NT2/D1 (cell line): ENCODE results near the genes CCDC96 and SORCS2.

- RRBS, 2 experiments = 99% methylated on average over 6 of the region's 25 CpGs; no CpG with 5 or more reads in 1 of the 2 experiments
Observed at GRCh38 chr4:7030348-7031164, 12.2 kb downstream of the CCDC96 start.

GRCh38 chr4:7042208-7043148, at the start of gene CCDC96:
Gene CCDC96, minus strand, starts transcription at chr4:7043001.
- RRBS, 2 experiments = 1 to 6% methylated on average over 26 to 29 of the region's 90 CpGs

DNA sequence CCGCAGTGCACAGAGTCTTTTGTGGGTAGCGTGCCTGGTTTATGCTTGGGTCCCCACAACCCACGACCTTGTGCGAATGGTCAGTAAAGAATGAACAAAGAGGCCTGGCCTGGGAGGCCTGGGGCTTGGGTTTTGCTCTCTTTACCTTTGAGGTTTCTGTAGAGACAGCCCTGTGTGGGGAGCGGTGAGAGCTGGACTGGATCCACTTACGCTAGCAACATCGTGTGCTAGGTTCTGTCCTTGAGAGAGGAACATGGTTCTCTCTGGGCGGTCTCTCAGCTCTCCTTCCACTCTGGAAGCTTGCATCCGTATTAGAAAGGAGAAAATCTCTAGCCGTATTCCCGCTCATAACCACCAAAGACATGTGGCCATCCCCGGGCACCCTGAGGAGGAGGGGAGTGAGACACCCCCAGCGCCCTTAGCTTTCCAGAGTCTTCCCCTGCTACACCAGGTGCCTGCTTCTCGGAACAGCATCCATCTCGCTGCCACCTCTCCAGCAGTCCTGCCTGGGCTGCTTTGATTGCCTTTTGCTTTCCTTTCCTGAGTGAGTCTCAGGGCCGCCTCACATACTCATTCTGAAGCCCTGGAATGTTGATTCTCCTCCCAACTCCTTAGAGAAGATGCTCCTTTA, 1.3 kb downstream of the TADA2B start:
- RRBS, 2 experiments = no CpG with 5 or more reads among the region's 16 CpGs

- RRBS, 2 experiments = 1% methylated on average over 57 of the region's 76 CpGs
Observed at GRCh38 chr4:7192234-7192787, at the start of gene SORCS2. Gene SORCS2, plus strand, starts transcription at chr4:7192538.

DNA sequence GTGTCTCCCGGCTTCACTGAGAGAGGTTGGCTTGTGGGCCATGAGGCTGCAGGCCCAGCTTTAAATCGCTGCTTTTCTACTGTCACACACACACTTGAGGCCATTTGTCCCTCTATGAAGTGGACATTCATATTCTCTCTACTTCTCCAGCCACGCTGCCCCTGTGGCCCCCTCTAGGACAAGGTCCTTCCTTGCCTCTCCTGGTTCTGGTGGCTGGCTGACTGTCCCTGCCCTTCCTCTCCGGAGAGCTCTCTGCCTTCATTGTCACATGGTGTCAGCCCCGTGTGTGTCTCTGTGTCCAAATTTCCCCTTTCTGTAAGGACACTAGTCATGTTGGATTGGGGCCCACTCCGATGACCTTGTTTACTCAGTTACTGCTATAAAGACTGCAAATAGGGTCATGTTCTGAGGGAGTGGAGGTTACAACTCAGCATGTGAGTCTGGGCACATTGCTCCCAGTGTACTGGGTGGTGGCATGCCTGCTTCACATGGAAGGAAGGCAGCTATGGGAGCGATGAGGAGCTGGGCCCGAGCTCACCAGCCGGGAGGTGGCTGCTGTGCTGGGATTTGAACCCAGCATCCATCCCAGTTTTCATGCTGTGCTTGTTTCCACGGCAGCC, 129.5 kb upstream of the PSAPL1 start:
- RRBS, 2 experiments = no CpG with 5 or more reads among the region's 10 CpGs

DNA sequence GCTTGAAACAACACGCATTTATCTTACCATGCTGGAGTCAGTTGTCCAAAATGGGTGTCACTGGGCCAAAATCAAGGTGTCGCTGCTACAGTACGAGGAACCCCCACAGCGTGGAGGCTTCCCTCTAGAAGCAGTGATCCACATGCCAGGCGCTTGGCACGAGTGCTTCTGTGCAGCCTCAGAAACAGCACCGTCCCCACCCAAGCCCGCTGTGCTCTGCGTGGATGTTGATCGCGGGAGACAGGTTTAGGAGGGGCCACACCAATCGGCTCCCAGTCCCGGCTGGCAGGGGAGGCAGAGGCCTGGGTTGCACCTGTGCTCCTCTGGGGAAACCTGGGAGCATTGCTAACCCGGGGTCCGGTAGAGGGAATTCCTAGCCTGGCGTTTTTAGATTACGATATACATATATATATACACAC, 165.5 kb upstream of the PSAPL1 start:
- RRBS, 2 experiments = 91 to 94% methylated on average over 2 of the region's 17 CpGs

DNA sequence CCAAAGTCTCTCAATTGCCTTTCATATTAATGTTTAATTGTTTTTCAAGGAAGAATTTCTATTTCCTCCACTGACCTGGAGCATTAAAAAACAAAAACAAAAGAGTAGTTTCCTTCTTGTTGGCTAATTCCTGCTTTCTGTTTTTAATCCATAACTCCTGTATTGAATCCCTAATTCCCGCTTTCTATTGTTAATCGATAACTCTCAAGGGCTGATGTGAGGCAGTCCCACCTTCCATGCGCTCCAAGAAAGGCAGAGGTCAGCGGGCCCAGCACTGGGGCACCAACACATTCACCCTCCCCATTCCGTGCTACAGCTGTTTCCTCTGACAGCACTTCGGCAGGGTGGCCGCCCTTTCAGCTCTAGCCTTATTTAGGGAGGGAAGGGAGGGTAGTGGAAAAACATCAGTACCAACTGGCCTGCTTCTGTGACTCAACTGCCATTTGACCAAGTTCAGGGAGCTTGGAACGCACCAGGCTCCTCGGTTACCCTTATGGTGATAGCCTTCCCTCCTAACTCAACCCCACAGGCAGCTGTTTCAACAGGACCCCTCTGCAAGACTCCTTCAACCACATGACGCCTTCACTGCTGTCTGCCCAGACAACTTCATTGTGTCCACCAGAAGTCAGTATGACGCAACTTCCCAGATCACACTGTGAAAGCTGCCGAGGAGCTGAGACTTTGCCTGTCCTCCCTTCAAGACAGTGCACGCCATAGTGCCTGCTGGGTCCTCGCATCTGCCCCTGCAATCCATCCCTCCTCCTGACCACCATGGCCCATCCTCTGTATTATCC, 132.3 kb downstream of the AFAP1 start:
- RRBS, 2 experiments = no CpG with 5 or more reads among the region's 14 CpGs

DNA sequence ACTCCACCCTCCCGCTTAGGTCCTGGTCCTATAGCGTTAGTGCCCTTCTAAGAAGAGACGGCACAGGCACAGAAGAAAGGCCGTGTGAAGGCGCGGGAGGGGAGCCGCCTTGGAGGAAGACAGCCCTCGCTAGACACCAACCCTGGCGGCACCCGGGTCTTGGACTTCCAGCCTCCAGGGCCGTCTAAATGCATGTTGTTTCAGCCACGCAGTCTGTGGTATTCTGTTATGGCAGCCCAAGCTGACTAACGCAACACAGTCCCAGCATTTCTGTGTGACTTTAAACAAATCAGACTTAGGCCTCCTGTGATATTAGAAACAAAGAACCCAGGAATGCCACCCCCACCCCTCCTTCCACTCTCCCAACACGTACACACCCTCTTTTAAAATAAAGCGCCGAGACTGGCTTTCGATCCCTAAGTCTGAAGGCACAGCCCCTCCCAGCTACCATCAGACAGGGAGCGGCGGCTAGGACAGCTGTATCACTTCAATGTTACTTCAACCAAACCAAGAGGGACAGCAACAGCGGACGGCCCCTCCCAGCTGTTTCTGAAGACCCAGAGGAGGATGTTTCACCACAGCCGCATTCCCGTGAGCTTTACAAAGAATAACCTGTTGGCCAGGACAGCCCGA, 127.9 kb downstream of the AFAP1 start:
- RRBS, 2 experiments = no CpG with 5 or more reads among the region's 24 CpGs

DNA sequence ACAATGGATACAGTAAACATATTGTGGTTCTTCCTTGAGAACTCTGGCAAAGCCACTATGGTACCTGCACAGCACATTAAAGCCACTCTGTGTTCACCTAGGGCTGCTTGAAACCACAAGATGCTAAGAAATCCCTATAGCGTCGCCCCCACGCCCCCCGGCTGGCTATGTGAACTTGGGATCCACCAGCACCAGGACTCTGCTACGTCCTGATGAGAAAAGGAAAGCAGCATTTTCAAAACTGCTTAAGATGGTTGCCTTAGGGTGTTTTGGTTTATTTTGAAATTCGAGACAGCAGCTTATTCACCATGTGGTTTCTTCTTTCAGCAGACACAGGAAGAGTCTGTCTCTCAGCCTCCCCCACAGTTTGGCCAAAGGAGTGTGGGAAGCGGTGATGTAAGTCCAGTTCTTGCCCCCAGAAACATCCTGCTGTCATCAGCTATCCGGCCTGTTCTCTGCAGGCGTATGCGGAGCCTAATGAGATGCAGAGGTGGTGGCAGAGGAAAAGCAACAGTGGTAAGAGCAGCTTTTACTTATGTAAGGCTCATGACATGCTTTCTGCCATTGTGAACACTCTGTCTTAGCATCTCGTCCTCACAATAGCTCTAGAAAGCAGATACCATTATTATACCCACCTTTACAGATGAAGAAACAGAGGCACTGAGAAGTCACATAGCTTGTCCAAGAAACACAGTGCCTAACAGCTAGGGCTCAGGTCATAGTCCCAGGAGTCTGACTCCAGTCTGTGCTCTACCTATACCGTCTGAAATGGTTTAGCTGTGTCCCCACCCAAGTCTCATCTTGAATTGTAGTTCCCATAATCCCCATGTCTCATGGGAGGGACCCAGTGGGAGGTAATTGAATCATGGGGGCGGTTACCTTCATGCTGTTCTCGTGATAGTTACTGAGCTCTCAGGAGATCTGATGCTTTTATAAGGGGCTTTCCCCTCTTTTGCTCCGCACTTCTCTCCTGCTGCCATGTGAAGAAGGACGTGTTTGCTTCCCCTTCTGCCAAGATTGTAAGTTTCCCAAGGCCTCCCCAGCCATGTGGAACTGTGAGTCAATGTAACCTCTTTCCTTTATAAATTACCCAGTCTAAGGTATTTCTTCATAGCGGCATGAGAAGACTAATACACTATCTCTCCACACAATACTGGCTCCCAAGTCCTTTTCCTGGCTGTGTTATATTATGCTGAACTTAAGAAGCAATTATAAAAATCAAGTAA, 111.1 kb downstream of the AFAP1 start:
- RRBS, 2 experiments = no CpG with 5 or more reads among the region's 17 CpGs

GRCh38 chr4:7844628-7845103, 95.0 kb downstream of the AFAP1 start:
- RRBS, 2 experiments = no CpG with 5 or more reads among the region's 8 CpGs

GRCh38 chr4:7911097-7911792, 28.4 kb downstream of the AFAP1 start:
- RRBS, 2 experiments = 23 to 38% methylated on average over 2 of the region's 13 CpGs

DNA sequence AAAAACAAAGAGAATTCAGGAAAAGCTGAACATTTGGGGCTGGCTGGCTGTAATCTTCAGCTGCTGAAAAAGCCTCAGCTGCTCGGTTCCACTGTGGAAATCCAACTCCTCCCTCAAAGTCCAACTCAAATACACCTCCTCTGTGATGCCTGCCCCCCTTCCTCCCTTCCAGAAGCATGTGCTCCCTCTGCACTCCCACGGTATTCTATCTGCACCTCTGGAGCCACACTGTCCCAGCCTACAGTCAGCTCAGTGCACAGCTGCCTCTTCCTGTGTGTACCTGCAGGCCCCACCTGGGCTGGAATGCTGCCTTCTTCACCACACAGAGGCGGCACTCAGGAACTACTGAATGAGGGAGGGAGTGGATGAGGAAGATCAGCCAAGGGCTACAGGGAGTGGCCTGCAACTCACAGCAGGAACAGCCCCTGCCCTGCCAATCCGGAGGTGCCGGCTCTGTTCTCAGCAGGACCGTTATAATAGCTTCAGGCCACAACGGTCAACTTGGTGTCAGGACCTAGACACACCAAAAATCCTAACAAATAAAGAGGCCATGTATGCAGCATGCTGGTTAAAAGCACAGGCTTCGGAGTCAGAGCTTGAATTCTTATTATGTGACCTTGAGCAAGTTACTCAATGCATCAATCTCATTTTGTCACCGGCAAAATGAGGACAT, 10.1 kb downstream of the AFAP1 start:
- RRBS, 2 experiments = no CpG with 5 or more reads among the region's 9 CpGs

DNA sequence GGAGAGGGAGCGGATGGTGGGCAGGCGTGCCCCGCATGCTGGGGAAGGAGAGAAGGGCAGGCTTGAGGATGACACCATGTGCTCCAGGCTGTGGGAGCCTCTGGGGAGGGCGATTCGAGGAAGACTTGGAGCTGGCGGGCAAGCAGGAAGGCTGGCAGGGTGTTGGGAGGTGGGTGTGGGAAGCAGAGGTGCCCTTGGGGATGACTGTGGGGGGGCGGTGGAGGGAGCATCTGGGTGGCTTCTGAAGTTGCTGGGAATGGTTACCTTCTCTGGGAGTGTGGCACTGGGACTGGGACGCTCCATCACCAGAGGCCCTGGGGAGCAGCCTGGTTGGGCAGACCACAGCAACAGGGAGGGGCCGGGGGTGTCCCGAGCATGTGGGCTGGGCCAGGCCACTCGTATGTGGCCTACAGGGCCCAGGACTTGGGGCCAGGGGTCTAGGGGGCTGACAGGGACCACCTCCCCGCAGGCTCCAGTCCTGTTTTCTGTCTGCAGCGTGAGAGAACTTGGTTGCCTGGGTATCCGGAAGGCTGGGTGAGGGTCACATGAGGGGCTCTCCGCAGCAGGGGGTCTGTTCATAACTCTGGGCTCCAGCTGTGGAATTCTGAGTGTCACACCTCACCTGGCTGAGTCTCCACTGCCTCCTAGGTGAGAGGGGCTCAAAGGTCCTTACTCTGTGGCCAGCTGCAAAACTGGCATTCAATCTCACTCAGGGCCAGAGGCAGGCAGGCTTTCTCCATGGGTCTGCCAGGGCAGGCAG, 31.0 kb upstream of the AFAP1 start:
- RRBS, 2 experiments = no CpG with 5 or more reads among the region's 15 CpGs

DNA sequence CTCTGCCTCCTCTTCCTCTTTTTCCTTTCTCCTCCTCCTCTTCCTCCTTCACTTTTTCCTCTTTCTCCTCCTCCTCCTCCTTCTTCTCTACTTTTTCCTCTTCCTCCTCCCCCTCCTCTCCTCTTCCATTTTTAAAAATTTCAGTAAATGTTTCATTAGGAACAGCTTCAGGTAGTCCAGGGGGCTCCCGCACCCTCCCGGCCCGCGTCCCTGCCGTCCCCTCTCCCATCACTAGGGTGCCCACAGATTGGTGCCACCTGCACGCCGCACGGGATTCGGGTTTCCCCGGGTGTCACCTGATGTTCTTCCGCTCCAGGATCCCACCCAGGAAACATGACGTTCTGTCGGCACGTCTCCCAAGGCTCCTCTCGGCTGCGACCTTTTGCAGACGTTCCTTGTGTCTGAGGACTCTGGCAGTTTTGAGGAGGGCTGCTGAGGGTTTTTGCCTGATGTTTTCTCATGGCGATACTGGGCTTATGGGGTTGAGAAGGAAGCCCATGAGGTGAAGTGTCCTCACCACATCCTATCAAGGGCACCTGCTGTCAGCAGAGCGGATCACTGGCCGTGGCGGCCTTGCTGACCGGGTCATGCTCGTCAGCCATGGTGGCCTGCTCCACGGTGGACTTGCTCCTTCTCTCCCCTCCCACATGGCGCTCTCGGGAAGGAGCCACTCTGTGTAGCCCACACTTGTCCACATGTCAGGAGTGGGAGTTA, 83.5 kb upstream of the AFAP1 start:
- RRBS, 2 experiments = 97 to 100% methylated on average over 5 to 9 of the region's 26 CpGs

DNA sequence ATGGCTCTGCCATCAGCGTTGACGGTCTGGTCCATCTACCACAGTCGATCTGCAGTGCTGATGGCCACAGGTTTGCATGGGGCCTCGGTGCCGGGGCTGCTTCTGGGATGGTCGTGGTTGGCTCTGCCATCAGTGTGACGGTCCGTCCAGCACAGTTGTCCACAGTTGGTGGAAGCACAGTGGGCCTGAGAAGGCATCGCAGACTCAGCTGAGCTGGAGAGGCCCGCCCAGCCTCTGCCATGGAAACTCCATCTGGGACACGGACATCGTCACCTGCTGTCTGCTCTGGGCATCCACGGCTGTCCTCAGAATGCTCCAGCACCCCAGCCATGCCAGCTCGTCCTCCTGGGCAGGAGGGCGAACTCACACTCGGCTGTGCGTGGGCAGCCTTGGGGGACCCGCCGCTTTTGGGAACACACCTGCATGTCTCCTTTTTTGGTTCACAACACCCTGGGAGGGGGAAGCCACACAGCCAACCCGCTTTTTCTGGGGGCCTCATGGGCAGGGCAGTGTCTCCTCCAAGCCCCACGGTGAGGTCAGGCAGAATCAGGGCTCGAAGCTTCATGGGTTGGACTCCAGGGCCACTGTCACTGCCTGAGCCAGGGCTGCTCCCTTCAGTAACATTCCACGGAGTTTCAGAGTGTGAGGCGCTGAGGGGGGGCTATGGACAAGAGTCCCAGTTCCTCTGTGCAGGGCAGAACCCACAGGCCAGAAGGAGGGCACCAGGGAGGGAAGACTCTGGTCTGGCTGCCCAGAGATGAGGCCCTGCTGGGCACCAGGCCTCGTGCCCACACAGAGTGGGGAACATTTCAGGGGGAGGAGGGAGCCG, 32.9 kb downstream of the ABLIM2 start:
- RRBS, 2 experiments = no CpG with 5 or more reads among the region's 26 CpGs

GRCh38 chr4:8156556-8157147, 2.0 kb downstream of the ABLIM2 start:
- RRBS, 2 experiments = no CpG with 5 or more reads among the region's 10 CpGs

- RRBS, 2 experiments = 22 to 44% methylated on average over 10 to 12 of the region's 39 CpGs
Observed at GRCh38 chr4:8157769-8158273, 792 bp downstream of the ABLIM2 start.

DNA sequence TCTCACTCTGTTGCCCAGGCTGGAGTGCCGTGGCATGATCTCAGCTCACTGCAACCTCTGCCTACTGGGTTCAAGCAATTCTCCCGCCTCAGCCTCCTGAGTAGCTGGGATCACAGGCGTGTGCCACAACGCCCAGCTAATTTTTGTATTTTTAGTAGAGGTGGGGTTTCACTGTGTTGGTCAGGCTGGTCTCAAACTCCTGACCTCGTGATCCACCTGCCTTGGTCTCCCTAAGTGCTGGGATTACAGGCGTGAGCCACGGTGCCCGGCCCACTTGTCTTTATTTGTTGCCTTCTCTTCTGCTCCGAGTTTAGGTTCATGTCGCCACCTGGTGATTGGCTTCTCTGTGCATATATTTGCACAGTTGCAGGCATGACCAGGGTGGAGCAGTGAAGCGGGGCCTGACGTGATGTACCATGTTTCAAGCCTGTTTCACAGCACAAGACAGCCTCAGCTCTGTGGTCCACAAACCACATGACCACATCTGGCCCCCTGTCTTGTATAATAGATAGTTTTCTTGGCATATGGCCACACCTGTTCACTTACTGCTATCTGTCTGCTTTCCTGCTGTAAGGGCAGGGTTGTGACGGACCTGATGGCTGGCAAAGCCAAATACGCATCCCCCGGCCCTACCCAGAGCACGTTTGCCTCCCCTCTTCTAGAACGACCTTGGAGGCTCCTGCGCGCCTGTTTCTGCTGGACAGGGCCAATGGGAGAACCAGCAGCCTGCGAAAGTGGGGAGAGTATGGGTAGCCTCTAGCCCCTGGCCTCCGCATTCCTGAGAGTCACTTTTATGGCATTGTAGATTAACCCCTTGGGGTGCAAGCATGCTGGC, 6.4 kb upstream of the SH3TC1 start:
- RRBS, 2 experiments = no CpG with 5 or more reads among the region's 21 CpGs

GRCh38 chr4:8219298-8219684, 20.2 kb downstream of the SH3TC1 start:
- RRBS, 2 experiments = no CpG with 5 or more reads among the region's 20 CpGs

GRCh38 chr4:8247510-8248125, 21.9 kb upstream of the HTRA3 start:
- RRBS, 2 experiments = 95 to 96% methylated on average over 3 to 7 of the region's 14 CpGs